Measurements from ENCODE around the gene TIPIN.

GRCh38 chr15:65783842-65784393 lies 8.2 kb downstream of the DENND4A start:
- CAGE, long polyA plus RNA = no peak
- RRBS = no CpG with 5 or more reads among the region's 6 CpGs

- CAGE, long polyA plus RNA = no peak
- RRBS = no CpG with 5 or more reads among the region's 3 CpGs
These were observed 2.9 kb downstream of the DENND4A start for GRCh38 chr15:65789124-65789601.

- CAGE, long polyA plus RNA = no peak
- RRBS = no CpG with 5 or more reads among the region's 1 CpG
These were observed 33.1 kb downstream of the RAB11A start for GRCh38 chr15:65902353-65902862.

DNA sequence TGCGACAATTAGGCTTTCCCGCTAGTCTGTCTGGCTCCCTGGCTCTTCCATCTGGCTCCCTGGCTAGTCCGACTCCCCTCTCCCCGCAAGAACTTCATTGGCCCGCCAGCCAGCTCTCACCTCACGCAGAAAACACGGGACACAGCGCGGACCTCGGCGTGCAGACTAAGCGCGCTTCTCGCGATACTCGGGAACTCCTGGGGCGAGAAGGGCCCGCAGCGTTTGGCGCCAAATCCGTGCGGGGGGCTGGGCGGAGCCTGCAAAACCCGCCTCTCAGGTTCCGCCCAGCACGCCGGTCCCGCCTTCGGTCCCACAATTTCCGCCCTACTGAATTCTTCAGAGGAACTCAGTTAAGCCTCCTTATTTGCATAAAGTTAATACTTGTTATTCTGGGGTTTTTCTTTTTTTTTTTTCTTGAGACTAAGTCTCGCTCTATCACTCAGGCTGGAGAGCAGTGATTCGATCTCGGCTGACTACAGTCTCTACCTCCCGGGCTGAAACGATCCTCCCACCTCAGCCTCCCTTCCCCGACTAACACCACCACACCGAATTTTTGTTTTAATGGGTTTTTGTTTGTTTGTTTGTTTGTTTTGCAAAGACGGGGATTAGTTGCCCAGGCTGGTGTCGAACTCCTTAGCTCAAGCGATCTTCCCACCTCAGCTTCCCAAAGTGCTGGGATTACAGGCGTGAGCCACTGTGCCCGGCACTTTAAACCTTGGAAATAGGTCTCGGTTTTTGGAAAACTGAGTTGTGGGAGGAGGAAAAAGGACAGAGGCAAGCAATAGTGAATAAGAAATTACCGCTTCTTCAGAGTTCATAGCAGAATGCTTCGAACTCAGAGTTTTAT lies at the start of gene TIPIN:
Gene TIPIN (minus strand): TSS at position 167 of the 847 bp plus-strand sequence.
- CAGE, long polyA plus RNA = no peak
- RRBS = no CpG with 5 or more reads among the region's 45 CpGs

DNA sequence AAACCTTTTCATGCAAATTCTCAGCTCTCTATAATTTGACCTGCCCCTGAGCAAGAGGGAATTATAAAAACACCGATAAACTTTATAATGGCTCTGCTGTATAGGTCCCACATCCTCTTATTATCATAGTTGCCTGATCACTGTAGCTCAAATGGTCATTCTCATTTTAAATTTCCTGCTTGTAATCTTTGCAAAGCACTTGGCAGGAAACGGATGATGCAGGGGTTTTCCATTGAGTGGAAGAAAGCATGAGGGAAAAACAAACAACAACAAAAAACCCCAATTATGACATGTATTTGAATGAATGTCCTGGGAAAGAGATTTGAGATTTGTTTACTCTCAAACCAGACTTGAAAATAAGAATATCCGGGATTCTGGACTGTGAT lies 13.2 kb upstream of the TIPIN start:
- CAGE, long polyA plus RNA = no peak
- RRBS = no CpG with 5 or more reads among the region's 3 CpGs

GRCh38 chr15:66410436-66410957 lies 23.8 kb downstream of the MAP2K1 start:
- CAGE, long polyA plus RNA = no peak
- RRBS = no CpG with 5 or more reads among the region's 4 CpGs

- CAGE, long polyA plus RNA = no peak
- RRBS = no CpG with 5 or more reads among the region's 2 CpGs
These were observed 24.4 kb downstream of the MAP2K1 start for GRCh38 chr15:66410958-66411627.

GRCh38 chr15:66621199-66622731 lies 56.0 kb upstream of the LCTL start:
- CAGE, long polyA plus RNA = no peak
- RRBS = 22% methylated on average over 35 of the region's 89 CpGs

- CAGE, long polyA plus RNA = no peak
- RRBS = 3% methylated on average over 3 of the region's 7 CpGs
These were observed 18.2 kb downstream of the SMAD6 start for GRCh38 chr15:66720132-66720801.

- CAGE, long polyA plus RNA = no peak
- RRBS = no CpG with 5 or more reads among the region's 30 CpGs
These were observed 27.4 kb downstream of the SMAD6 start for GRCh38 chr15:66729244-66730047.

DNA sequence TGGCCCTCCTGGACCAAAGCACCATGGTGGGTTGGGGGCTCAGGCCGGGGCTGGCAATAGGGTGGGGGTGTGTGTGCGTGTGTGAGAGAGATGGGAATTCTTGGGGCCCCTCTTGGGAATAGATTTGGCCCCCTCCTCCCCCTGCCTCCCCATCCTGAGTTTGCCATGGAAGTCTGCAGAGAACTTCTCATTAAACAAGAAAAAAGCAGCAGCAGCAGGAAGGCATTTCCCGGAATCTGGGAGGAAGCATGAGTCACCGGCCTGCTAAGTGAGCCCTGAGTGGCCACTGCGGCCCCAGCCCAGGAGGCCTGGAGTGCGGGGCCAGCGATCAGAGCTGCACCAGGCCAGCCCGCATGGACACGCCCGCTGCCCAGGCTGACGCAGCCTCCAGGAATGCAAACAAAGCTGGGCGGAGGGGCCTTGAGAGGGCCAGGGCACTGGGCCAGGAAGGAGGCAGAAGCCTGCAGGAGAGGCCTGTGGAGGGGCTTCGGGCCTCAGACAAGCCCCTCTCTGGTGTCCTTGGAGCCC lies 101.0 kb downstream of the SMAD6 start:
- CAGE, long polyA plus RNA = no peak
- RRBS = no CpG with 5 or more reads among the region's 13 CpGs

GRCh38 chr15:66850896-66851645 lies 149.0 kb downstream of the SMAD6 start:
- CAGE, long polyA plus RNA = no peak
- RRBS = 5% methylated on average over 2 of the region's 30 CpGs

- CAGE, long polyA plus RNA = no peak
- RRBS = 19% methylated on average over 15 of the region's 53 CpGs
These were observed 31.9 kb upstream of the SMAD3 start for GRCh38 chr15:67033454-67033921.

DNA sequence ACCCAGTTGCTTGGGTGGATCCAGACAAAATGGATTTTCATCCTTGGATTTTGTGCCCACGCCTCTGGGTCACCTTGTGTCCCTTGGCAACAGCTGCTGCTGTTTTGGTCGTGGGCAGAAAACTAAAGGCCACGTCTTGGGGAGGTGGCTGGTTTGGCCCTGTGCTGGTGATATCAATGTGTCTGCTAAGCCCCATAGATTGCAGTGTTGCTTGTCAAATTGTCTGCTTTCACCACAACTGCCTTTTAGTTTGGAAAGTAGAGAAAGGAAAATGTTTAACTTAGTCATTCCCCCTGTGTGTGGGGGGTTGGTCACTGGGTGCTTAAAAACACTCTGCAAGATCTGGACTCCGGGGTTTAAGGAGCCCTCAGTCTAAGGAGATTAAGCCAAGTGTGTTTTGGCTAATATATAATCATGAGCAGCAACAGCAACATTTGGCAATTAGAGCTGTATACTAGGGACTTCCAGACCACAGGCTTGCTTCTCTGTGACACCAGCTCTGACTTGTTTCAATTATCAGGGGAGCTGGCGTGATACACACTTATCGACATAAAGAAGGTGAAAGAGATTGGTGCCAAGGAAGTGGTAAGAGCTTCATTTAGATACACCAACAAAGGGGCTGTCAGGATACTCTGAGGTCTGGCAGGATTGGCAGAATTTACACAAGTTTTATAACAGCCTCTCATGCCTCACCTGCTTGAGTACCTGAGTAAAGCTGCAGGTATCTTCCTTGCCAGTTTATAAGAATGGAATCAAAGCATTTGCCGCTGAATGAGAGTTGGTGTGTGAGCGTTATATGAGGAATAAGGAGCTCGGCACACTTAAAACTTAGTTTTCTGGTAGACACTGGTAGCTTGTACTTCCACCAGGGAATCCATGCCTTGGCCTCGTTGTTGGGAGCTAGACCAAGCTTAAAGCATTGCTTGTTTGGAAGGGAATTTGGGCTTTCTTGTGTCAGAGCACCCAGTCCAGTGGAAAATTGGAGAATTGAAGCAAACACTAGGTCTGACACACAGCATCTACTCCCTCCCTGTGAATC lies 3.6 kb downstream of the SMAD3 start:
- CAGE, long polyA plus RNA = no peak
- RRBS = no CpG with 5 or more reads among the region's 10 CpGs

DNA sequence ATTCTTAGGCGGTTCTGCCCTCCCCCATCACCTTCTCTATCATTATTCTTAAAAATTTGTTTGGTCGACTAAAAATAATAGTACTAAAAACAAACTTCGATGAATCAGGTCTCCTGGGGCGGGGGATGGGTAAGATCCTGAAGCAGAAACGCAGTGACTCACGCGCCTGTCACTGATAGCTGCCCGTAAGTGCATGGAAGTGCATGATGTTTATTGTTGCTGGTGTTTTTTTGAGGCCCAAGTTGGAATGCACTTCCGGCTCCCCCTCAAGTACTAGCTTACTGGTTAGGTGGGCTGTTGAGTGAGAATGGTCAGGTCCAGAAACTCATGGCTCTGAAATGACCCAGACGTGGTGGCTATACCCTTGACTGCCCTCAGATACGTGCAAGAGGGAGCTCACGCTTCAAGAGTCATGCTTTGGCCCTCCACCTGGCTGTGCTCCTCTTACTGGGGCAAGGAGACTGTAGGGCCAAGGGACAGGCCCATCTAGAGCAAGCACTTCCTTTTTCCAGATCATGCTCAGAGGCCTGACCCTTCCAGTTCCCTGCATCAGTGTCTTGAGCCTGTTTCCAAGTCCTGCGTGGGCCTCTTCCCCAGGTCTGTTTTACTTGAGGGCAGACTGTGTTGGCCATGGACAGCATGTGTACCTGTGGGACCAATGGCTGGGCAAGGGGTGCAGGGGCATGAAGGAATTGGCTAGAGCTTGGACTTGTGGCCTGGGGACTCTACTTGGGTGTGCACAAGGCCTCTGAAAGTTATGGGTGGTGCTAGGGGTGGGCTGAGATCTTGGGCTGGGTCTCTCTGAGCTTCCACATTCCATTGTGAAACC lies 11.0 kb downstream of the SMAD3 start:
- CAGE, long polyA plus RNA = no peak
- RRBS = no CpG with 5 or more reads among the region's 13 CpGs

- CAGE, long polyA plus RNA = no peak
- RRBS = no CpG with 5 or more reads among the region's 5 CpGs
These were observed 14.1 kb downstream of the SMAD3 start for GRCh38 chr15:67079337-67080141.

GRCh38 chr15:67097992-67099278 lies 33.0 kb downstream of the SMAD3 start:
- CAGE, long polyA plus RNA = no peak
- RRBS = no CpG with 5 or more reads among the region's 23 CpGs

DNA sequence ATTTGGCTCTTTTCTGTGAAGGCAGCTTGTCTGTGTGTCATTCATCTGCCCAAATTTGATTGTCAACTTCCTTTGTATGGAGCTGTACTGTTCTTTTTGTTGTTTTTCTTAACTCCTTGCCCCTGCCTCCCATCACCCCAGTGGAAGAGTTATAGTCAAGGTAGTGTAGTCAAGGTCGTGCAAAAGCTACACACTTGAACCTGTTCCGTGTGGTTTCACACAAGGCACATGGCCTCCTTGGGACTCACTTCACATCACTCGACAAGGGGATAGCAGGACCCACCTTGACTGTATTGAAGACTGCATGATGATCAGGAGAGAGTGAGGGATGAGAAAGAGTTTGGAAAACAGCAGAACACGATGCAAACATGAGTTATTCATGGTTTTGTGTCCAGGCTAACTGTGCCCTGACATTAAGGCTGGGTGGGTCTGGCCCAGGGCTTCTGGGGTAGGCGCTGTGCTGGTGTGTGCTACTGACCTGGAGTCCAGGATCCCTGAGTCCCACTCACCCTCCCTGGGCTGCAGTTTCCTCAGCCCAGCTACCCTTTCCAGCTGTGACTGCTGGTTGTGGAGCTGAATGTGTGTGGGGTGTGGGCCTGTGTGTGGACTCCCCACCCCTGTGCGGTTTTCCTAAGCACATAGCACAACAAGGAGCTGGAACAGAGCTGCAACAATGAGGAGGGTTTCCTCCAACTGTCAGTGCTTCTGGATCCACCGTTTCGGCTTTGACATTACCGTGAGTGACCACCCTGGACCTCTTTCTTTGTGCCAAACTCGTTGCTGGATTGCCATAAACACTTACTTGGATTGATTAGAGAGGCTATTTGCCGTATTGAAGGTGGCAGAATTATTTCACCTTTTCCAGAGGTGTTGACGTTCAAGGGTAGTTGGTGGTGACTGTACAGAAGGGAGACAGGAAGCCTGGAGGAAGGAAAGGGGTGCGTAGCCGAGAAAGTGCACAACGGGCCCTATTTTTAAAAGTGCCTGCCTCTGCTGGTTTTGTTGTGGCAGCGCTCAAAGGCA lies 38.0 kb downstream of the SMAD3 start:
- CAGE, long polyA plus RNA = no peak
- RRBS = no CpG with 5 or more reads among the region's 16 CpGs

DNA sequence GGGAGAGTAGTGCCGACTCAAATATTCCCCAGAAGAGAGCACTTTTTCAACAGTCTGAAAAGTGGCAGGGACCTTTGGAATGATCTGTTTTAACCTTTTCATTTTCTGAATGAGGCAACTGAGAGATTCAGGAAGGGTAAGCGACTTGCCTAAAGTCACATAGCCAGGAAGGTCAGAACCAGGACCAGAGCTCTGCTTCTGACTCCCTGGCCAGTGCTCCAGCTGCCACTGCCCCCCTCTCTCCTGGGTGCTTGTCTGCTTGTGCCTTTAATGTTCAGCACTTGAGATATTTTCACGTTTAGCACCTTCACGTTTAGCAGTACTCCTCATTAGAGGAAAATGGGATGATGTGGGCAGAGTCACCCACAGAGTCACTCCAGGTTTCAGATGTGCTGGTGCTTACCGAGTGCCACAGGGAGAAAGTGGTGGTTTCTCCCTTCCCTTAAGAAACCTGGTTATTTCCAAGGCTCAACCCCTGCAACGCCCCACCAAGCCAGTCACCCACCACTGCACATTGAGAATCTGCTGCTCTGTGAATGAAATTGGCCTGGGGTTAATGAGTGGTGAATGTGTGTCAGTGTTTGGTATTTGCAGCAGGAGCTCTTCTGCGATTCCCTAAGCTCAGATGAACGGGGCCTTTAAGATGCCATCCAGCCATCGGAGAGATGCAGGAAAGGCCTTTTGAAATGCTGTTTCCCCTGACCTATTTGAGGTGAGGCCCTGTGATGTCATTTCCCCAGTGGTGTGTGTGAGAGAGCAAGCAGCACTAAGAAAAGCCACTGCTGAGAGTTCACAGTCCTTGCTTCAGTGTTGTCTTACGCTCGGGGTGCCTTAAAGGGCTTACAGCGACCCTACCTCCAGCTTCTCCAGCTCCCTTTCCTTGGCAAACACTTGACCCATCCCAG lies 68.6 kb downstream of the SMAD3 start:
- CAGE, long polyA plus RNA = no peak
- RRBS = no CpG with 5 or more reads among the region's 12 CpGs

- CAGE, long polyA plus RNA = no peak
- RRBS = no CpG with 5 or more reads among the region's 4 CpGs
These were observed 92.7 kb downstream of the AAGAB start for GRCh38 chr15:67161761-67162142.

All from osteoblast (primary cell).